ENCODE measurements around the genes KTI12 and CC2D1B.

- PRO-cap: bidirectional peak, plus-strand start at chr1:50977595, minus-strand start at chr1:50977405
- RAMPAGE, long total RNA, 2 experiments: no peak in any of the 2 experiments
These were observed 7.2 kb downstream of the CDKN2C start for GRCh38 chr1:50977305-50977536.

- PRO-cap: no peak
- RAMPAGE, long total RNA, 2 experiments: no peak in any of the 2 experiments
These were observed 26.6 kb downstream of the TTC39A start for GRCh38 chr1:51303750-51304257.

DNA sequence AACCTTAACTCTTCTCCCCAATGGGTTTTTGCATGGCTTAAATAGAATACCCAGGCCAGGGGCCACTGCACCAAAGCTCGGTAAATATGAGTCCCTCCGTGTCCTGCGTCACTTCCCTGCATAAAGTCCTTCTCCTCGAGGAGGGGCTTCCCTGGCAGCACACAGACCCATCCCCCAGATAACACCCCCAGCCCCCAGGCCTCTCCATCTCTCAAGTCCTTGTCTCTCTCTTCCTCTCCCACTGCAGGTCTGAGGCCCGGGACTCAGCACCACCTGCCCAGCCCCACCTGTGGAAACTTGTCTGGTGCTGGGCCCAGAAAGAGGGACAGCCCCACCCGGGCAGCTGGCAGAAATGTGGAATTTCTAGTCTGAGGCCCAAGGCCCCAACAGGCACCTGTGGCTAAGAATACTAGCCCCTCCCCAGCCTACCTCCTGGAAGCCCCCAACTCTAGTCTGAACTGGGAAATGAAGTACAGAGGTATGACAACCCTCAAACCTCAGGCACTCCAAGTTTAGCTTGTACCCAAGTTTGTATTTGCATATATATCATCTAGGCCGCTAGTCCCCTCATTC, 15.4 kb downstream of the TTC39A start:
- PRO-cap: no peak
- RAMPAGE, long total RNA, 2 experiments: no peak in any of the 2 experiments

GRCh38 chr1:51316323-51317159, 13.8 kb downstream of the TTC39A start:
- PRO-cap: no peak
- RAMPAGE, long total RNA, 2 experiments: no peak in any of the 2 experiments

GRCh38 chr1:51672670-51673489, 56.0 kb downstream of the OSBPL9 start:
- PRO-cap: no peak
- RAMPAGE, long total RNA, 2 experiments: no peak in any of the 2 experiments

- PRO-cap: no peak
- RAMPAGE, long total RNA, 2 experiments: no peak in any of the 2 experiments
These were observed 4.7 kb downstream of the KTI12 start for GRCh38 chr1:52028883-52029239.

DNA sequence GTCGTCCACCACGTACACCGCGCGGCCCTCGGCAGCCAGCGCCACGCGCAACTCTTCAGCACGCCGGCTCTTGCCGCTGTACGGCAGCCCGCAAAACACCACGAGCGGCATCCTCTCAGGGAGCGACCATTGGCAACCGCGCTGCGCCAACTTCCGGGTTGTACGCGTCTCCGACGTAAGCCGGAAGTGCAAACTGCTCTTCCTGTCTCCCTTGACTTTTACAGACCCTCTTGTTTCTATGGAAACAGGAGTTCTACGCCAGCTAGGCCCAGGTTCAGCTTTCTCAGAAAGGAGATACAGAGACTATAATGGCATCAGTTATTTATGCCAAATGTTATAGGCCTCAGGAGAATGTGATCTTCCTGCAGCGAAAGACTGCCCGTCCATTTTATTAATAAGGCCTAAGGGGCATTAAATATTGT, at the start of gene KTI12:
KTI12 (minus strand) TSS at position 160 of the 422 bp plus-strand sequence.
- PRO-cap: unidirectional peak, minus-strand start at position 78 of the sequence; unidirectional peak, minus-strand start at position 153 of the sequence
- RAMPAGE, long total RNA, 2 experiments: no peak in any of the 2 experiments

DNA sequence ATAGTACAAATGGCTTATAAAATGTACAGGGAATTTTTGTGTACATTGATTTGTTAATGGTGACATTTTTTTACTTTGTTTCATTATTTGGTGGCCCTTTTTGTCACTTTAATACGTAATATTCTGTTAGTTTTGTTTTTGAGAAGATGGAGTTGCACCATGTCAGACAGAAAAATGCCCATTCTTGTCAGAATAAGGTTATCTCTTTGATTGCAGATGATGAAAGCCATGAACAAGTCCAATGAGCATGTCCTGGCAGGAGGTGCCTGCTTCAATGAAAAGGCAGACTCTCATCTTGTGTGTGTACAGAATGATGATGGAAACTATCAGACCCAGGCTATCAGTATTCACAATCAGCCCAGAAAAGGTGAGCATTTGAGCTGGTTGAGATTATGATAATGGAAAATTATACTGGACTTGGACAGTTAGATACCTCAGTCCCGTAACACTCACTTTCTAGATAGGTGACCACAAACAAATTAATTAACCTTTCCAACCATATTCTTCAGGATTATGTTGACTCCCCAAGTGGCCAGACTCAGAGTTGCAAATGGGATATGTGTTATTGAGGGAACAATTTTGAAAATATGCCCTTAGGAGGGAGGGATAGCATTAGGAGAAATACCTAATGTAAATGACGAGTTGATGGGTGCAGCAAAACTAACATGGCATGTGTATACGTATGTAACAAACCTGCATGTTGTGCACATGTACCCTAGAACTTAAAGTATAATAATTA, 33.3 kb downstream of the CC2D1B start:
- PRO-cap: no peak
- RAMPAGE, long total RNA, 2 experiments: no peak in any of the 2 experiments

DNA sequence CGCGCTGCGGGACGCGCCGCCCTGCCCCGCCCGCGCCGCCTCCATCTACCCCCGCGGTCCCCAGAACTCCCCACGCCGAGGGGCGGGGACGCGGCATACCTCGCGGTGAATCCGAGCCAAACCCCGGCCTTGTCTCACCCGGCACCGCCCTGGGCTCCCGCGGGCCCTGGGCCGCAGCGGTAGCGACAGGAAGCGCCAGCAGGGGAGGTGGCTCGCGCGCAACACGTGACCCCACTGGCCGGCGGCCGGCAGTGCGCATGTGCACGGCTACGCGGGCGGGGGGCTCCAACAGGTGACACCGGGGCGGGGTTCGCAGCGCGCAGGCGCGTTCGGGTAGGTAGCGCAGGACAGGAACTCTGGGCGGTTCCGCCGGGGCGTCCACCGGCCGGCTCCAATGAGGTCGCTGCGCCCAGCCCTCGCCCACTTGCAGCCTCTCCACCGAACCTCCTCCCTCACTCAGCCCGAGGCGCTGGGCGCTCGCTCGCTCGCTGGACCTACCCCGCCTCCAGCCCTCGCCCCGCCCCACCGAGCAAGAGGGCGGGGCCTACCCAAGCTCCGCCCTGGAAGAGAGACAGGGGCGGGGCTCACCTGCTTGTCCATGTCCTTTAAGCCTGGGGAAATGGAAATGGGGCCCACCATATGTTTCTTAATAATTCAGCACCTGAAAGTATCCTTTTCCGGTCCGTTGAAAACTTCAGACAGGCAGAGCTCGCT, at the start of gene CC2D1B:
CC2D1B (minus strand) TSS at position 236 of the 714 bp plus-strand sequence.
- PRO-cap: bidirectional peak, plus-strand start at position 336 of the sequence, minus-strand start at position 181 of the sequence; bidirectional peak, plus-strand start at position 423 of the sequence, minus-strand start at position 458 of the sequence; bidirectional peak, plus-strand start at position 565 of the sequence, minus-strand start at position 496 of the sequence
- RAMPAGE, long total RNA, 2 experiments: start-site peak on the minus strand in 1 of 2 experiments, centred at position 188 of the sequence, 144 reads per replicate

- PRO-cap: no peak
- RAMPAGE, long total RNA, 2 experiments: no peak in any of the 2 experiments
These were observed 547 bp downstream of the ORC1 start for GRCh38 chr1:52403482-52404269.

- PRO-cap: no peak
- RAMPAGE, long total RNA, 2 experiments: no peak in any of the 2 experiments
These were observed 27.2 kb downstream of the TUT4 start for GRCh38 chr1:52525328-52526355.

GRCh38 chr1:52551910-52552544, 865 bp downstream of the TUT4 start:
- PRO-cap: bidirectional peak, plus-strand start at chr1:52552372, minus-strand start at chr1:52552225
- RAMPAGE, long total RNA, 2 experiments: no peak in any of the 2 experiments

DNA sequence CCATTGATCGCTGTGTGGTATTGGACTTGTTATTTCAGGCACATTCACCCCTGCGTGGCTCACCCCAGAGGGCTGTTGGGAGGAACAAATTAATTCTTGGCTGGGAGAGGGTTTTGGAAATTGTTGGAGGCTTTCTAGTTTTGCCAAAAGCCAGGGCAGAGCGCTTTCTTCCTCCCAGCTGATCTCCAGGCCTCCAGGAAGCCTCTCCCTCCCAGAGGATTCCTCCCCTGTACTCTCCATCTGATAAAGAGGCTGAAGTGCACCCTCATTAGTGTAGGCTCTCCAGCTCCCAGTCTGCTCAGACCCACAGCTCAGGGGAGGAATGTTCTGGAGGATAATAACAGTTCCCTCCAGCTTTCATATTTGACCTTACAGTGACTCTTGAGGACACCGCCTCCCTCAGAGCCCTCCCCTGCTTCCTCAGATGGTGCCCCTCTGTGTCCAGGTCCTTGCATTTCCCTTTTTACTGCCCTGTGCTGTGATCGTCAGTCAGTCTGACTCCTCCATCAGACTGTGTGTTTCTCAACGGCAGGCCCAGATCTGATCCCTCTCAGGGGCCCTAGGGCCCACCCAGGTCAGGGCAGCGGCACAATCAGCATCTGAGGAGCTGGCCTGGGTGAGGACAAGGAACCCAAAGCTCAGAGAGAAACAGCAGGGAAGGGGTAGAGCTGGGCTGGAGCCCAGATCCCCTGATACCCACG, 1.2 kb upstream of the SHISAL2A start:
- PRO-cap: no peak
- RAMPAGE, long total RNA, 2 experiments: no peak in any of the 2 experiments

GRCh38 chr1:52633698-52633914, 638 bp downstream of the SHISAL2A start:
- PRO-cap: no peak
- RAMPAGE, long total RNA, 2 experiments: no peak in any of the 2 experiments

GRCh38 chr1:52636487-52637477, 3.8 kb downstream of the SHISAL2A start:
- PRO-cap: no peak
- RAMPAGE, long total RNA, 2 experiments: no peak in any of the 2 experiments

- PRO-cap: no peak
- RAMPAGE, long total RNA, 2 experiments: no peak in any of the 2 experiments
These were observed 1.3 kb downstream of the ZYG11B start for GRCh38 chr1:52727552-52727908.

- PRO-cap: no peak
- RAMPAGE, long total RNA, 2 experiments: no peak in any of the 2 experiments
These were observed 19.2 kb upstream of the ZYG11A start for GRCh38 chr1:52823160-52823923.

GRCh38 chr1:53047839-53048528, 14.0 kb upstream of the PODN start:
- PRO-cap: no peak
- RAMPAGE, long total RNA, 2 experiments: no peak in any of the 2 experiments

DNA sequence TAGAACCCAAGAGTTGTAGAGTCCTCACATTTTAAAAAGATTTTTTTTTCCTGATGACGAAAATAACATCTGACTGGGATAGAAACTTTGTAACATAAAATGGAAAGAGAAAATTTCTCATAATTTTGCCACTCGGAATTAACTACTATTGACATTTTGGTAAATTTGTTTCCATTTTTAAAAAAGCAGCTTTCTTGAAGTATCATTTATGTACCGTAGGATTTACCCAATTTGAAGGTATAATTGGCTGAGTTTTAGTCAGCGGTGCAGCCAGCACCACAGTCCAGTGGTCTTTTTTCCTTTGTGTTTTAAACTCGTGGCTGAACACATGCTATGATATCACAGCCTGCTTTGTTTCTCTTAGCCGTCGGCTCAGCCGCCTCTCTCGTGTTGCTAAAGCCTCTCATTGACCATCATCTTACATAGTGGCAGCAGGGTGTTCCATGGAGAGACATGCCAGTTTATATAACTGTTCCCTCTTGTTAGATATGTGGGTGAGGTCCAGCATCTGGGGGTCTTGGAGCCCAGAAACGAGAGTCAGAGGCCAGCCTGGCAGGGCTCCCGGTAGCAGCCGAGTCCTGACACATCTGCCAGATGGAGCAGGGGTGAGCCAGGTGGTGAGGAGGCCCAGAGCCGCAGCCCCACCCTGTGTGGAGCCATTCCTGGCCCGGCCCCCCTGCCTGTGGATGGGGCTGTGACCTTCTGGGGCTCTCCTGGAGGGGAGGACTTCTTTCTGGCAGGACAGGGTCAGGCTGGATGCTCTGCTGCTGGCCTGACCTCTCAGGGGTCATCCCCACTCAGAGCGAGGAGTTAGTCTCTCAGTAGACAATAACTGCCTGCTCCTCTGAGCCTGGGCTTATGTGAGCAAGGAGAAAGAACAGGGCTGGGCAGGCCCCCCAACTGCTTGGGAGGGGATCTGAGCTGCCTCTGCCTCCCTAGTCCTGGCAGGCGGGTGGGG, 11.8 kb downstream of the PODN start:
- PRO-cap: no peak
- RAMPAGE, long total RNA, 2 experiments: no peak in any of the 2 experiments

GRCh38 chr1:53121483-53122082, 20.9 kb downstream of the SLC1A7 start:
- PRO-cap: no peak
- RAMPAGE, long total RNA, 2 experiments: no peak in any of the 2 experiments